SJCRH30 (cell line): ENCODE data around the genes LRRC51, PHOX2A and PDE2A.

- RAMPAGE, long total RNA: no peak
Observed at GRCh38 chr11:70641453-70641899, 243.1 kb downstream of the CTTN start.

- RAMPAGE, long total RNA: no peak
Observed at GRCh38 chr11:70902056-70902617, 350.2 kb downstream of the SHANK2 start.

- RAMPAGE, long total RNA: no peak
Observed at GRCh38 chr11:71106563-71106849, 145.9 kb downstream of the SHANK2 start.

- RAMPAGE, long total RNA: no peak
Observed at GRCh38 chr11:71152388-71153003, 99.9 kb downstream of the SHANK2 start.

- RAMPAGE, long total RNA: no peak
Observed at GRCh38 chr11:71205841-71206611, 46.4 kb downstream of the SHANK2 start.

DNA sequence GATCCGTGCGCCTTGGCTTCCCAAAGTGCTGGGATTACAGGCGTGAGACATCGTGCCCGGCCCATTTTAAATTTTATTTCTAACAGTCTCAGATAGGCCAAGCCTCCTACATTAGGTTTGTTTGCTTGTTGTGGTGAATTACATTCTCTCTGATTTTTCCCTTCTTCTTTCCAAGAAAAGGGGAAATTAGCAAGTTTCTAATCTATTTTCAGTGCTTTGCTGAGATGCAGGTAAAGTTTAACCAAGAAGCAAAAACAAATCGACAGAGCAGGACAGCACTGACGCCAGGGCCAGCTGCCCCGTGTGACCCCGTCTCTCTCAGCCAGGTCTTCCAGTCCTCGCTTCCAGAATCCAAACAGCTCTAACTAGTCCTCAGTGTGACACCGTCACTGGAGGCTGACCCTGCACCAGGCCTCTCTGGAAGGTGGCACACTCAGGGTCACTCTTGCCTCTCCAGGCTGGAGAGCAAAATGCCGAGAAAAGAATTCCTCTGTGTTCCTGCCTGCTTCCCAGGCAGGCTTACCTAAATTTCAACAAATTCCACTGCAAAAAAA is 44.9 kb downstream of the SHANK2 start:
- RAMPAGE, long total RNA: no peak

DNA sequence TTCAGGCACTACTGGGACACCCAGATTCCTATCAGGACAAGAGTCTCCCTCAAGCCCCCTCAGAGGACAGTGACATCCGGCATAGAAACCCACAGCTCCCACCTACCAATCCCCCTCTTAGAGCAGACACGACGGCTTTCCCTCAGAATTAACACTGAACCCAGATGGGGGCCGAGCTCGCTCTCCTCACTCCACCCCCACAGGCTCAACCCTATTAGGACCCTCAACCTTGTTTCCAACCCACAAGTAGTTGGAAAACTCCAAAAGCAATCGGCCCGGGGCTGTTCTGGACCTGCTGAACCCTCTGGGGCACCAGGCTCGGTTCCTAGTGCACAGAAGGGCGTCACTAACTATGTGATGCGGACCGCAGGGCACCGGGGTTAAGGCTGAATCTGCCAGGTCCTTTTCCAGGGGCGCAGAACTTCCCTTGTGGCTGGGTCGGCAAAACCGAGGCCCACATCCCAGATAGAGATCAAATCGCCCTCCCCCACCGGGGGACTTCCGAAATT is 1.9 kb downstream of the SHANK2 start:
- RAMPAGE, long total RNA: no peak

GRCh38 chr11:71251712-71252304 is 569 bp downstream of the SHANK2 start:
- RAMPAGE, long total RNA: no peak

DNA sequence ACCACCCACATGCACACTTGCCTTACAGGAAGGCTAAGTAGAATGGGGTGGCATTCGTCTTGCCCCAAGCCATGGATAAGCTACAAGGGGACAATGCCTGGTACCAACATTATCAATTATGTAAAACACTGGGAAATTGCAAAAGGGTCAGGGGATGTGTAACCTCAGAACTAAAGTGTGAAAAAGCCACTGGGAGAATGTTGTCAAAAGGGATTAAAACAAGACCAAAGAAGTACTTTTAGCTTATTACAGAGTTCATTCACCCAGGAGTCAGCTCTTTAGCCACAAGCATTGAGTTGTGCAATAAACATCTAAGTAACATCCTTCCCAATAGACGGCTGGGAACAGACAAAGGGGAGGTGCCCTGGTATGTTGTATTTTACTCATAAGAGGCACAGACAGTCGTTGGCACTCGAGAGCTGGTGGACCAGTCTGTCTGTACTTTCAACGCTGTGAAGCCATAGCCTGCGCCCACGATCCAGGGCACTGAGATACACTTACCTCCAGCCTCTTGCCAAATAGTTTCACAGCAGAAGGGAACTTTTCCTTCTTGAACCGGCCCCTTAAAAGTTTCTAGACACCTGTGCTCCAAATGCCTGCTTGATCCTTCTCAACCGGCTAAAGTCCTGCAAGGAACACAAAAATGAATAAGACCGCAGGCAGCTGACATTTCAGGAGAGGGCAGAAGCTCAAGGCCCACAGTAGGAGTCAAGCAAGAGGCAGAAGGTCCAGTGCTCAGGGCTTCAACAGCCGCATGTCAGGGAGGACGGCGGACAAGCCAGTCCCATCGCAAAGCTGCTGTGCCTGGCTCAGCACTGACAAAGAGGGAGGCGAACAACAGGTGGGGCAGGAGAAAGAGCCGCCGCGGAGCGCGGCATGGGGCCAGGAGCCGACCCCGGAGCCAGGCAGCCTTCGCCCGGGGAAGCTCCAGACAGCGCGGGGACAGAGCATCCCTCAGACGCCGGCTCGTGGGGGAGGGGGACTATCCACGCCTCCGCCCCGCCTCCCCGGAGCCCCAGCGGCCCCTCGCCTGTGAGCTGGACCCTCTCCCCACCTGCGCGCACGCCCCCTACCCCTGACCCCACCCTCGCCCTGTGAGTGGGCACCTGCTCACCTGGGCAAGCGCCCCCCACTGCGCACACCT is 712 bp downstream of the DHCR7 start:
- RAMPAGE, long total RNA: no peak

- RAMPAGE, long total RNA: no peak
Observed at GRCh38 chr11:71487947-71488892, 35.2 kb downstream of the NADSYN1 start.

- RAMPAGE, long total RNA: no peak
Observed at GRCh38 chr11:71499020-71499402, 28.1 kb upstream of the KRTAP5-7 start.

- RAMPAGE, long total RNA: no peak
Observed at GRCh38 chr11:71710708-71711517, 122.1 kb upstream of the DEFB108B start.

DNA sequence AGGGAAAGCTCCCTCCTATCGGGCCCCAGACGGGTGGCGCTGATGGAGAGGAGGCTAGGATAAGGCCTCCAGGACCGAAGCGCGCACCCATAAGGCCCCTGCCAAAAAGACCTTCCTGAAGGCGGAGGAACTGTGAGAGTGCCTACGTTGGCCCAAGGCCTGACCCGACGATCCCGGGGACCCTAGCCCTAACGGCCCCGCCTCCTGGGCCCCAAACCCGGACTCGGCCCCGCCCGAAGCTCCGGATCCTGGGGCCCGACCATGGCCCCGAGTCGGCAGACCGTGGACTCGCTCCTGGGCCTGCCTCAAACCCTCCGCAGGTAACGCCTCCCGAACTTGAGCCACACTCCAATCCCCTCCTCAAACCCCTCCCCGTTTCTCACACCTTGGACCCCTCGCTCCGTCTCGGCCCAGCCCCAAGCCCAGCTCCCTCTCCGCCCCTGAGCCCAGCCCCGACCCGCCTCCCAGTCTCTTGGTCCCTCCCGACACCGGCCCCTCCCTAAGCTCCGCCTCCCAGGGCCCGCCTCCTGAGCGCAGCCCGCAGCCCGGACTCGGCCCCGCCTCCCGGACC is 46.6 kb upstream of the DEFB108B start:
- RAMPAGE, long total RNA: no peak

GRCh38 chr11:72069241-72069706 is 11.1 kb downstream of the NUMA1 start:
- RAMPAGE, long total RNA: no peak

- RAMPAGE, long total RNA: start-site peak on the plus strand at chr11:72080755-72080845, 21 and 6 reads in 2 replicates
Observed at GRCh38 chr11:72080272-72081279, at the start of gene LRRC51. TSS of gene LRRC51 (plus strand) at chr11:72080850.

DNA sequence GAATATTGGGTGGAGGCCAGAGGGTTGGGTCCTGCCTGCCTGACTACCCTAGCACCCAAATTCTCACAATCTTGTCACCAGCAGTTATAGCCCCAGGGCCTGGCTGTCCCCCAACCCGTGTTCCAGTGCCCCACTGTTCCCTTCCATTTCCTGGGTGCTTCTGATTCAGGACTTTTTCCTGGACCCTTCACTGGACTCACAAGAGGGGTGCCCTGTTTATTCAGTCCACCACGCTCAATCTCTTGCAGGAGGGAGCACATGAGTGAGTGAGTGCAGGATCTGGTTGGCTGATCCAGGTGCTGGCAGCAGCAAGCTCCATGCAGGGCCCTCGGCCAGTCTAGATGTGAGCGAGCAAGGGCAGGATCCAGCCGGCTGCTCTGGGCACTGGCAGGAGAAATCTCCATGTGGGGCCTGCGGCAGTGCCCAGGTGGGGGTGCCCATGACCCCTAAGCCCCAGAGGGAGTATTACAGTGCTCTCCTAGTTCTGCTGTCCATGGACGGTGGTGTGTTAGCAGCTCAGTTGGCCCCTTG is 11.5 kb upstream of the ANAPC15 start:
- RAMPAGE, long total RNA: no peak

DNA sequence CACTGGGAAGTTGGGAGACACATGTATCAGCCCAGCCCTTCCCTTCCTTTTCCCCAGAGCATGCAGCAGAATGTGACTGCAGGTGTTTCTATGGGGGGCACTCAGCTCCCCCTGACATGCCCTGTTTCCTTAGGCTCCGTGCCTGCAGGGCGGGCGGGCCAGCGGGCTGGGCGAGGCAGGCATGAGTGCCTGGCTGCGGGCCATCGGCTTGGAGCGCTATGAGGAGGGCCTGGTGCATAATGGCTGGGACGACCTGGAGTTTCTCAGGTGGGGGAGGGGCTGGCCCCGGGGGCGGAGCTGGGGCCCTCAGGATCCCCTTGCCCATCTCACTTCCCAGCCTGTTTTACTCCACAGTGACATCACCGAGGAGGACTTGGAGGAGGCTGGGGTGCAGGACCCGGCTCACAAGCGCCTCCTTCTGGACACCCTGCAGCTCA is 6.0 kb downstream of the PHOX2A start:
- RAMPAGE, long total RNA: no peak

DNA sequence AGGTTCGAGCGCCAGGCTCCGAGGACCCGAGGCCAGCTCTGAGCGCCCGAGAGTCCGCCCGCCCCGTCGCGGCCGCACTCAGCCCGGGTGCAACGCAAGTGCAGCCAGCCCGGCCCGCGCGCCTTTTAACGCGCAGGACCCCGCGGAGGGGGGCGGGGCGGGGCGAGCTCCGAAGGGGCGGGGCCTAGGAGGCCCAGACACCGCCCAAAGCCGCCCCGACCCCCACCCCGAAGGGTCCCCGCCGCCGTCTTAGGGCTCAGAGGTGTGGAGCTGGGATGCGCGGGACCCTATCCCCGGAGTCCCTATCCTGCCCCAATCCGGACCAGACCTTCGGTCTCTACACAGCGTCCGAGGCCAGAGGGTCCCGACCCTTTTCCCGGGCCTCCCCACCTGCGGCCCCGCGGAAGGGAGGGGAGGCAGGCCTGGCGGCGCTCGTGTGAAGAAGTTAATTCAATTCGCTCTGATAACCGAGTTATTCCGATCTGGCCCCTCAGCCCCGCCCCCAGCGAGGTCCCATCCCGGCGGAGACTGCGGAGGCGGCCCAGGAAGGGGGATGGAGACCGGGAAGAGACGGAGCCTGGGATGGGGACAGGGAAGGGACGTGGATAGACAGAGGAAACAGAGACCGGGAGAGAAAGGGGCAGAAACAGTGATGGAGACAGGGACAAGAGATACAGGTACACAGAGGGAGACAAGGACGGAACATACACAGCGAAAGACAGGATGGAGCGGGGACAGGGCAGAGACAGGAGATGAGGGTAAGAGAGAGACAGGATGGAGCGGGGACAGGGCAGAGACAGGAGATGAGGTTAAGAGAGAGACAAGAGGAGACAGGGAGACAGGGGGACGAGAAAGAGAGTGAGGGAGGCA is at the start of gene PHOX2A:
PHOX2A (minus strand) TSS at position 100 of the 870 bp plus-strand sequence.
- RAMPAGE, long total RNA: no peak

DNA sequence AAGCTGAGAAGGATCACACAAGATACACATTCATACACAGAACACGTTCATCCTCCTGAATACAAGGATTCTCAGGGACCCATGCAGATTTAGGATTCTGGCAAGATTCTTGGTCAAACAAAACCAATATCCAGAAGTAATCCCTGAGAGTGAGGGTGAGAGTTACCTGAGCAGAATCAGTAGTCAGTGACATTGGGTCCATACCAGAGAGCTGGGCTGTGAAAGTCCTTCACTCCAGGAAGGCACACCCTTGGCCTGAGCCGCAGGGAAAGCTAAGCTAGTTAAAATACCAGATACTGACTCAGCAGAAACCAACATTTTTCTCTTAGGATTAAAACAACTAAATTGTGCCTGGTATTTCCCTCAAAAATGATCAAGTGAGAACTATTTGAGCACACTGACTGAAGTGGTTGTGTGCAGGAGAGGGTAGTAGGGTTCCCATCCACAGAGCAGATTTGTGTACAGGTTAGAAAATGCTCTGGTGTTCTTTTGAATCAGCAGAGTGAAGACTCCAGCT is 100.5 kb upstream of the CLPB start:
- RAMPAGE, long total RNA: no peak

GRCh38 chr11:72673767-72674717 is at the start of gene PDE2A:
TSS of gene PDE2A (minus strand) at chr11:72674422.
- RAMPAGE, long total RNA: no peak